Mononuclear cell (primary cell): ENCODE data around the genes ARHGAP4, HCFC1, TKTL1 and ATP6AP1.

- RRBS = 1% methylated on average over 4 of the region's 7 CpGs
Observed at GRCh38 chrX:153903555-153903837, 977 bp upstream of the AVPR2 start.

- RRBS = no CpG with 5 or more reads among the region's 14 CpGs
Observed at GRCh38 chrX:153925212-153925985, 665 bp downstream of the ARHGAP4 start.

DNA sequence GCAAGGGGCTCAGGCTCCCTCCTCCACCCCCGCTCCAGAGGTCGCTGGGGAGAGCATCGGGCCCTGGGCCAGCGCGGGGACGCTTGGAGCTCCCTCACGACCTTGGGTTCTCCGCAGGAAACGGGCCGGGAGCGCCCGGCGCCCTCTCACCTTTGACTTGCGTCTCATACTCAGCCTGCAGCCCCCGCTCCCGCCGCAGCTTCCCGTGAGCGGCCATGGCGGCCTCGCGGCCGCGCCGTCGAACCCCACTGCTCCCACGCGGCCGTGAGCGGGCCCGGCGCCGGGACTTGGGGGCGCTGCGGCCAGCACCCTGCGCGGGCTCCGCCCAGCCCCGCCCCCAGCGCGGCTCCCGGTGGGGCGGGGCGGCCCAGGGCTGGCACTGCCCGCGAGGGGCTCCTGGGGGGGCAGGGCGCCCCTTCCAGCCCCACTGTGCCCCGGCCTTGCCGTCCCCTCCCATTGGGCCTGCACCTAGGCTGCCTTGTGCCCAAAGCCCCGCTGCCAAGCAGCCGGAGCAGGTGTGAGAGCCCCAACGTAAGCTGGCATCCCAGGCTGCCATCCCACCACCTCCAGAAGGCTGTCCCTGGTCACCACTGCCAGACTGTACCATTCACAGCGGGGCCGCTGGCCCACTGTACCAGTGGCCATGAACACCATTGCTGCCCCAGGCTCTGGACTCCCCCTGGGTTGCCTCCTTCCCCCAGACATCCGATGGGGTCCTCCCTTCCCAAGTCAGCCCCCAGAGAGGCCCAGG, at the start of gene ARHGAP4:
ARHGAP4 (minus strand) TSS at position 279 of the 751 bp plus-strand sequence.
- RRBS = 2% methylated on average over 18 of the region's 55 CpGs

DNA sequence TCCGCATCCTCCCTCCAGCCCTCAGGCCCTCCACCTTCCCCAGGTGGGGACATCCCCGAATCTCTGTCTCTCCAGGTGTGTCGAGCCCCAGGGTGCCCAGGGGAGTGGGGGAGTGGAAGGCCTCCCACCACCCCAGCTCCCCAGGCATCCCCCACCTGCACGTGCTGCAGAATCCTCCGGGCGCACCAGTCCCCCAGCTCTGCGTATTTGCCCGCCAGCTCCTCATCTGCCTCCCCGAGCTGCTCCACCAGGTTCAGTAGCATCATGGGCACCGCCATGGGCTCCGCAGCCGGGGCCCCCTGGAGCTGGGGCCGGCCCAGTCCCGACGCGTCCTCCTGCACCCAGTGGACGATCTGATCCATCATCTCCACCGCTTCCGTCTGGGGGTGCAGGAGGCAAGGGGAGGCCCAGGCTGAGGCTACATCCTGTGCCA, 1.7 kb downstream of the RENBP start:
- RRBS = no CpG with 5 or more reads among the region's 19 CpGs

- RRBS = 1% methylated on average over 2 of the region's 44 CpGs
Observed at GRCh38 chrX:153971669-153972081, at the start of gene HCFC1. HCFC1 (minus strand) TSS chrX:153971818.

DNA sequence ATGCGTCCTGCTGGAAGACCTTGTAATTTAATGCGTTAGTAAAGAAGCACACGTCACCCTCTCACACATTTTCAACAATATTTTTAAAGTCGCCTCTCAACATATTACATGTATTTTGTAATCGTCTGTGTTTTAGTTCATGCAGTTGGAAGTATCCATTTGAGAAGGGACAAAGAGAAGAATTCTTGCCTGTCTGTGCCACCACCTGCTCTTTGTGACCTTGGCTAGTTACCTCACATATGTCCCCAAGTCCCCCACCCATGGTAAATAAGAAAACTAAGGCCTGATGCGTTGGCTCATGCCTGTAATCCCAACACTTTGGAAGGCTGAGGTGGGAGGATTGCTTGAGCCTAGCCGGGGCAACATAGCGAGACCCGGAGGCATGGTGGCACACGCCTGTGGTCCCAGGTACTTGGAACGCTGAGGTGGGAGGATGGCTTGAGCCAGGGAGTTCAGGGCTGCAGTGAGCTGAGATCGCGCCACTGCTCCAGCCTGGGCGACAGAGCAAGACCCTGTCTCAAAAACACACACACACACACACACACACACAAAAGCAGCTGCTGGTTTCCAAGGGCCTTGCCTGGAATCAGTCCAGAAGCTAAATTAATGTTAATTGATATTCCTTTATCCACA, 724 bp downstream of the TMEM187 start:
- RRBS = no CpG with 5 or more reads among the region's 14 CpGs

GRCh38 chrX:153999589-154000464, 19.9 kb downstream of the IRAK1 start:
- RRBS = 22% methylated on average over 7 of the region's 22 CpGs

DNA sequence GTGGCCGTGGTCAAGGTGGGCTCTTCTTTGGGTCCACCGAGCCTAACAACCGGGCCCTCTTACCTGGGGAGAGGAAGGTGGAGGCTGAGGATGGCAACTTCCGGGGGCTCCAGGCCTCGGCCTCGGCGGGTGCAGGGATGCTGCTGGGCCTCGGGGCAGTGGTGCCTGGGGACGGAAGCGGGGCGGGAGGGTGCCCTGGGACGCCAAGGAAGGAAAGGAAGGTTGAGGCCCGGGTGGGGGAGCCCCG, 645 bp downstream of the IRAK1 start:
- RRBS = 0% methylated on average over 1 of the region's 14 CpGs

DNA sequence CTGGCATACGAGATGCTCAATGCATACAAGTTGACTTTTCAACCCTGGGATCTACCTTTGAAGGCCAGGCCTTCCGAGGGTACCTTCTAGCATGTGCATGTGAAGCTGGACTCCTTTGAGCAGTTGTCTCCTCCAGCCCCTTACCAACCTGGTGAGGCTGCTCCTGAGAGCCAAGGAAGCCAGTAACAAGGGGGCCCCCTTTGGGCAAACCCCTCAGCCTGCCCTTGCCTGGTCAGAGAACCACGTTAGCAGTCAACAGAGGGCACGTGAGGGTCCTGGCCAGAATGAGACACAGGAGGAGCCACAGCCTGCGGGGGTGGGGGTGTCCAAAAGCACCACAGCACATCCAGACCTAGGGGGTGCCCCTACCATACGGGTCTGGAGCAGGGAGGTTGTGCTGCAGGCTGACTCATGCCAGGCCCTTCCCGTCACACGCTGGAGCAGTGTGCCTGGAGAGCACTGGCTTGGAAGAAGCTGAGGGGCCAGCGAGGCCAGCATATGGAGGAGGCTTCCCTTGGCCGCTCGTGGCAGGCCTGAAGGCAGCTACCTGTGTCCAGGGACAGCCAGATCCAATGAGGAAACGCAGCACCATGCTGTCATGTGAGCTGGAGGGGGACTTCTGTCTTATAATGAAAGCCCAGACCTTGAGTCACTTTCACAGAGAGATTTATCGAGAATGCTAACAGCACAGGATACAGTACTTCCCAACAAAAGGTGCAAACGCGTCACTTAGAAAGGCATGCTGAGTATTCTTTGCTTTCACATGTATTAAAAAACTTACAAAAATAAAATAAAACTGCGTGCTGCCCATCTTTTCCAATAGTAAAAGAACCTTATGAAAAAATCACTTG, 1.4 kb upstream of the IRAK1 start:
- RRBS = no CpG with 5 or more reads among the region's 16 CpGs

- RRBS = 97% methylated on average over 4 of the region's 28 CpGs
Observed at GRCh38 chrX:154022989-154023985, 3.6 kb upstream of the IRAK1 start.

DNA sequence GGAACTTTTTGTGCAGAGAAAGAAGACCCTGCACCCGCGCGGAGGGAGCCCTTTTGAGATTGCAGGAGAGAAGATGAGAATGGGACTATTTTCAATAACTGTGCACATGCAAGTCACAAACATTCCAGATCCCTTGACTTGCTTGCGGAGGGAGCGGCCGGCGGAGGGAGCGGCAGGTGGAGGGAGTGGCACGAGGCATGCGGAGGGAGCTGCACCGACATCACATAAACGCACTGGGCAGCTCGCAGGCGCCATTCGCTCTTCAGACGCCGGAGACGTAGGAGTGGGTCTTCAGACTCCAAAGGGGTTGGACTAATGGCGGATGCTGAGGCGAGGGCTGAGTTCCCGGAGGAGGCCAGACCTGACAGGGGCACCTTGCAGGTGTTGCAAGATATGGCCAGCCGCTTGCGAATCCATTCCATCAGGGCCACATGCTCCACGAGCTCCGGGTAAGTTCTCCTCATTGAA, at the start of gene TKTL1:
TKTL1 (plus strand) TSS at position 251 of the 468 bp plus-strand sequence.
- RRBS = 97% methylated on average over 7 of the region's 25 CpGs

DNA sequence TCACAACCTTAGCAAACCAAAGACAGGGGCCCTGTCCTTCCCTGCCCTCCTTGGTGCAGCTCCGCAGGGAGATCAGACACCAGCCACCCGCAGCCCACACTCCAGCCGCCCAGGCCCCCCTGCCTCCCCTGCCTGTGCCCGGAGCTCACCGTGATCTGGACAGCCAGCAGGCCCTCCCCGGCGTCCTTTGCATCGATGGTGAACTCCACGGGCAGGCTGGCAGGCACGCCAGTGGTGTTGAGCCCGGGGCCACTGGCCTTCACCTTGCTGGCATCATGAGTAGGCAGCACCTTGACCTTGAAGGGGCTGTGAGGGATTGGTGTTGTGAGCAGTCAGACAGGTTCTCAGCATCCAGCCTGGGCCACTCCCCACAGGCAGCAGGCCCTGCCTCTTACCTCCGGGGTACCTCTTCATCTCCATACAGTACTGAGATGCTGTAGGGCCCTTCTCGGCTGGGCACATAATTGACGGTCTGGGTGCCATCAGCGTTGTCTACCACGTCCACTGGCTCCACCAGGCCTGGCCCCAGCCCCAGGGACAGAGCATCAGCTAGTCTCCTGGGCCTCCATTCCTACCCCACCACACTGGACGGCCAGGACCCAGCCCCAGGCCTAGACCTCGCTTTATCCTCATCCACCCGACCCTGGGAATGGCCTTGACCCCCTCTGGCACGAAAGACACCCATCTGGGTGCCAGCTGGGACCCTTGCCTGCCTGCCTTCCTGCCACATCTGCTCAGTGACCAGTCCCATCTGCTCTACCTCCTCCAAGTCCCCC, 16.2 kb downstream of the FLNA start:
- RRBS = 94% methylated on average over 8 of the region's 20 CpGs

- RRBS = 88% methylated on average over 14 of the region's 41 CpGs
Observed at GRCh38 chrX:154365788-154366739, 8.4 kb downstream of the FLNA start.

GRCh38 chrX:154370523-154371406, 3.7 kb downstream of the FLNA start:
- RRBS = 2% methylated on average over 35 of the region's 104 CpGs

DNA sequence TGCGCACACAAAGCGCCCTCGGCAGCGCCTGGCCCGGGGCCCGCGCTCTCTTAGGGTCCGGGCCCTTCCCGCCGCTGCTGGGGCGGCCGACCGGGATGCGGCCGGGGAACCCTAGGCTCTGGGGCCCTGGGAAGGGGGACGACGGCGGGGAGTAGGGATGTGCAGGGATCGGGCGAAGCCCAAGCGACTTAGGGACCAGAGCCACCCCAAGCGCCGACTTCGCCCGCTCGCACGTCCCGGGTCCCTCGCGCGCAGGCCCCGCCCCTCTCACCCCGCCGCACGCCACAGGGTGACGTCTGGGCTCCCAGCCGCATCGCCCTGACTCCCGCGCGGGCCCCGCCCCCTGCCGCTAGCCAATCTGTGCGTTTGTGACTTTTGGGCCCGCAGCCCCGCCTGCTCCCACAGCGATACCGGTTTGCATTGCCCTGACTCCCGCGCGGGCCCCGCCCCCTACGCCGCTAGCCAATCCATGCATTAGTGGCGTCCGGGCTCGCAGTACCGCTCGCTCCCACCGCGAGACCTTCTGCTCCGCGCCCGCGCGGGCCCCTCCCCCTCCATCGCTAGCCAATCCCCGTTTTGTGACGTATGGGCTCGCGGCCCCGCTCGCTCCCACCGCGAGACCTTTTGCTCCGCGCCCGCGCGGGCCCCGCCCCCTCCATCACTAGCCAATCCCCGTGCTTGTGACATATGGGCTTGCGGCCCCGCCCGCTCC, 533 bp upstream of the EMD start:
- RRBS = 1% methylated on average over 18 of the region's 85 CpGs

DNA sequence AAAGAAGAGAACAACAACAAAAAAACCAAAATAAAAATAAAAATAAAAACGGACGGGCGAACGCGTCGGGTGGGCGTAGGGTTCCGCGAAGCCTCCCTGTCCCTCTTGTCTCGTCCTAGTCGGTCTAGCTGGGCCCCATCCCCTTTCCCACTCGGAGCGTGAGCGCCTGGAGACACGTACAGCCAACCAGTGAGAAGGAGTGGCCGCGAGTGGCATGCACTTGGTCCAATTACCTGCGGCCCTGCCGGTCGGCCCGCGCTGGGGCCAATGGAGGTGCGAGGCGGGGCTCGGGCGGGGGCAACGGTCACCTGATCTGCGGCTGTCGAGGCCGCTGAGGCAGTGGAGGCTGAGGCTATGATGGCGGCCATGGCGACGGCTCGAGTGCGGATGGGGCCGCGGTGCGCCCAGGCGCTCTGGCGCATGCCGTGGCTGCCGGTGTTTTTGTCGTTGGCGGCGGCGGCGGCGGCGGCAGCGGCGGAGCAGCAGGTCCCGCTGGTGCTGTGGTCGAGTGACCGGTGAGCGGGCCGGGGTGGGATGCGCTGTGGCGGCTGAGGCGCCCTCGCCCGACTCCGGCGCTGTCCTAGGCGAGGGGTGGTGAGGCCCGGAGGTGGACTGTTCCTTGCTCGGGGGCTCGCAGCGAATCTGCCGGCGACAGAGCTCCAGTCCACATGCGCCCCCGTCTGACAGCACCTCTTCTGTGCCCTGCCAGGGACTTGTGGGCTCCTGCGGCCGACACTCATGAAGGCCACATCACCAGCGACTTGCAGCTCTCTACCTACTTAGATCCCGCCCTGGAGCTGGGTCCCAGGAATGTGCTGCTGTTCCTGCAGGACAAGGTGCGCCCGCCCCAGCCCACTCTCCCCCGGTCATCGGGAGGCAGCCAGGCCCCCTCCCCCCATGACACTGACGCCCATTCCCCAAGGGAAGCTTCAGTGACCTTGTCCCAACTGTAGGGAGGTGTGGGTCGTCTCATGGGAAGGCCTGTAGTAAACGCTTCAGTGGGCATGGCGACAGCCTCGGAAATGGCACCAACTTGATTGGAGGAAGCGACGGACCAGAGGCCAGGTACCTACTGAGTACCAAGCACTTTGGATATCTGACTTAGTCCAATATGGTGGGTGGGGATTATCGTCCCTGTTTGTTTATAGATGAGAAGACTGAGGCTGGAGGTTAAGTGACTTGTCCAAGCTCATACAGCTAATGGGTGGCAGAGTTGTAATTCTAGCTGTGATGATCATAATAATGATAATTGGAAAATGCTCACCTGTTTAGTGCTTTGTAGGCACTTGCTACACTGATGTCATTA, at the start of gene ATP6AP1:
ATP6AP1 (plus strand) TSS at position 339 of the 1,306 bp plus-strand sequence.
- RRBS = 2% methylated on average over 23 of the region's 88 CpGs

DNA sequence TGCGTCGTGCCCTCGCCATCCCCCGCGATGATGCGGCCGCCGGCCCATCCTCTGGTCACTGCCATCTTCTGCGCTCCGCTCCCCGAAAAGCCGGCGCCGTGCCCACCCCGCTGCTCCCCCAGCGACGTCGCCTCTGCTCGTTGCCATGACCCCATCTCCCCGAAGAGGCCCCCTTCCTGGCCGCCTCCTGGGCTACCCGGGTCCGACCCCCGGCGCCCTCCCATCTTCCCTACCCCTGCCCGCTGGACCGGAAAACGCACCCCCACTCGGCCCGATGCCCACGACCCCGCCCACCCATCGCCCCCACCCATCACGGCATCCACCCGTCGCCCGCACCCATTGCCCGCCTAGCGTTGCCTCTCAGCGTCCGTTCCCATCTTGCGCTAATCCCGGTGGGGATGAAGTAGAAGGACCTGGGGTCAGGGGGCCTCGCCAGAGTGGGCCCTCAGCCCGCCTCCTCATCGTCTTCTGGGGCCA, 412 bp downstream of the GDI1 start:
- RRBS = 1% methylated on average over 19 of the region's 46 CpGs

DNA sequence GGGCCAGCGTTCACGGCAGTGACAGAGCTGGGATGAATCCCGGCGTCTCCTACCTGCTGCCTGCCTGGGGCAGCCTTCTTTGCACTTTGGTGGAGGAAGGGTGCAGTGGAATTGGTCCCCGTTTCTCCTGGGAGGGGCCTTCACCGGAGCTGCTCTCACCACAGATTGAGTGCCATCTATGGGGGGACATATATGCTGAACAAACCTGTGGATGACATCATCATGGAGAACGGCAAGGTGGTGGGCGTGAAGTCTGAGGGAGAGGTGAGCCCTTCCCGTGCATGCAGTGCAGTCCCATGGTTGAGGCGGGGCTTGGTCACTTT, 3.0 kb upstream of the FAM50A start:
- RRBS = 97% methylated on average over 4 of the region's 10 CpGs

DNA sequence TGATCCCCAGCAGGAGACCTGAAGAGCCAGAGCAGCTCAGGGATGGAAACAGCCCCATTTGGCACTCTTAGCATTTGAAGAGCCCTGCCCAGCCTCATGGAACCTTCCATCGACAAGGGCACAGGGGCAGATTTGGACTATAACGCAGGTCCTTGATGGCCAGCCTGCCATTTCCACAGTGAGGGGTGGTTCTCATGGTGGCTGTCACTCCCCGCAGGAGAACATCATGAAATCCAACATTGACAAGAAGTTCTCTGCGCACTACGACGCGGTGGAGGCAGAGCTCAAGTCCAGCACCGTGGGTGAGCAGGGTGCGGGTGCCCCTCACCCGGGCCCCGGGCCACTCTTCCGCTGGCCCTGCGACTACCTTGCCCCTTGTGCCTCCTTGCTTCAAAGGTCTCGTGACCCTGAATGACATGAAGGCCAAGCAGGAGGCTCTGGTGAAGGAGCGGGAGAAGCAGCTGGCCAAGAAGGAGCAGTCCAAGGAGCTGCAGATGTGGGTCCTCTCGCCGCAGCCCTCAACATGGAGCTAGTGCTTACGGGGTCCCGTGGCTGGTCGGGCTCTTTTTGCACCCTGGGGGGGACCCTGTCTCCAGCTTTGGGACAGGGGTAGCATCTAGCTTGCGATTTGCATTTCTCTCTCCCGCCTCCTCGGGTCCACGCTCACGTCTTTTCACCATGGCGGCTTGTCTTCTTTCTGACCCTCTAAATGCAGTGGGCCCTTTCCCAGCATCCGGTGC, 1.6 kb downstream of the FAM50A start:
- RRBS = no CpG with 5 or more reads among the region's 27 CpGs

DNA sequence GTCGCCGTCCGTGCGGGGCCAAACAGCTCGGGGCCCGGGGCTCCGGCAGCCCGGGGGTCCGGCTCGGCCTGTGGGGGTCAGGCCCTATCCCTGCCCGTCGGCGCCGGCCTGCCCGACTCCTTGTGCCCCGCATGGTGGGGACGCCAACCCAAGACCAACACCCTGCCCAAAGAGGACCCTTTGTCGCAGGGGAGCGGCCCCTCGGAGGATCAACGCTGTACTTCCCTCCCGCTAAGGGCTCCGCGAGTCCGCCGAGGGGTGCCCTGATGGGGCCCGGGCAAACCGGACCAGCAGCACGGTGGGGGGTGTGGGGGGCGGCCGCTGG, 326 bp downstream of the PLXNA3 start:
- RRBS = 1% methylated on average over 12 of the region's 31 CpGs